Metanephros (tissue), 2 donors: ENCODE results near the genes UMOD and SDR42E2.

- RAMPAGE, long total RNA: no peak
Measured at GRCh38 chr16:19885982-19886325, 1.3 kb upstream of the GPRC5B start.

- RAMPAGE, long total RNA: no peak
Measured at GRCh38 chr16:20352621-20353022, at the start of gene UMOD. Gene UMOD (minus strand): TSS chr16:20352715.

DNA sequence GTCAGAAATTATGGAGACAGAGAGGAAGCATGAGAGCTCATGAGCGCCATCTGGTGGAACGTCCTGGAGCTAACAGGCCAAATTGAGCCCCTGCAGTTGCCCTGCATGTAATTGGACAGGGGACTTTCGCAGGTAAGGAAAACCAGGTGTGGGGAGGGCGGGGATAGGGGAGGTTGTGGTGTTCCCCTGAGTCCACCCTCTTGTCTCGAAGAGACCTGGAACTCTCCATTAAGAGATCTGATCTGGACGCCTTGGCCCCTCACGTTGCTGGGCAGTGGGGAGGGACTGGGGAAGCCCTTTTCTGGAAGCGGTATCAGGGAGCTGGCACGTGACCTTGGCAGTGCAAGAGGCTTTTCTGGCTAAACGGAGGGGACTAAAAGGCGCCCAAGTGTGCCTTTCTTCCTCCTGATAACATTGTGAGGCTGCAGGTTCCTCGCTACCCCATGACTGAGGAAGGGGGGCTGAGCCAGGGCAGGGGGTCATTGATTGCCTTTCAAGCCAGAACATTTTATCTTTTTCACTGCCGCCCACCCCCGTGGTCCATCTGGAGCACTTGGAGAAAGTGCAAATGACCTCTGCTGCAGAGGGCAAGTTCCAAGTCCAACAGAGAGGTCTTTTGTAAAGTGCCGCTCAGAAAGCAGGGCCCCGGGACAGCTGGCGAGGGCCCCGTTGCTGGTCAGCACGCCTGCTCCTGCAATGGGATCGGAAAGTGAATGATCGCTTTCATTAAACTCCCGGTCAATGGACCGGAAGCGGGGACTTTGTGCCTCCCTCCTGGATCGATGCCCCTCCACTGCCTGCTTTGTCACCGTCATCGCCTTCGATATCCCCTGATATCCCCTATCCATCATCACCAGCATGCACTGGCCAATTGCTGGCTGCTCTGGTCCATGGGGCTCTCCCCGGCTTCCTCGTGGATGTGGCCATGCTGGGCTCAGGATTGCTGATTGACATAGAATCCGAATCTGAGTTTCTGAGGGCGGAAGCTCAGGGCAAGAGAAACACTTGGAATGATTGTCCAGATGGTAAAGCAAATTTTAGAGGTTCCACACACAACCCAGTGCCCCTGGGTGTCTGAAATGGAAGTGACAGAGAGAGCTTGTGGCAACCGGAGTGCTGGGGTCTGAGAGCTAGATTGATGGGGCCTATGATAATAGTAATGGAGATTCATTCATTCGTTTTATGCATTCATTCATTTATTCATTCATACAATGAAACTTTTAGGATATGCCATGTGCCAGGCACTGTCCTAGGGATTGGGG lies 18.2 kb downstream of the PDILT start:
- RAMPAGE, long total RNA: no peak

DNA sequence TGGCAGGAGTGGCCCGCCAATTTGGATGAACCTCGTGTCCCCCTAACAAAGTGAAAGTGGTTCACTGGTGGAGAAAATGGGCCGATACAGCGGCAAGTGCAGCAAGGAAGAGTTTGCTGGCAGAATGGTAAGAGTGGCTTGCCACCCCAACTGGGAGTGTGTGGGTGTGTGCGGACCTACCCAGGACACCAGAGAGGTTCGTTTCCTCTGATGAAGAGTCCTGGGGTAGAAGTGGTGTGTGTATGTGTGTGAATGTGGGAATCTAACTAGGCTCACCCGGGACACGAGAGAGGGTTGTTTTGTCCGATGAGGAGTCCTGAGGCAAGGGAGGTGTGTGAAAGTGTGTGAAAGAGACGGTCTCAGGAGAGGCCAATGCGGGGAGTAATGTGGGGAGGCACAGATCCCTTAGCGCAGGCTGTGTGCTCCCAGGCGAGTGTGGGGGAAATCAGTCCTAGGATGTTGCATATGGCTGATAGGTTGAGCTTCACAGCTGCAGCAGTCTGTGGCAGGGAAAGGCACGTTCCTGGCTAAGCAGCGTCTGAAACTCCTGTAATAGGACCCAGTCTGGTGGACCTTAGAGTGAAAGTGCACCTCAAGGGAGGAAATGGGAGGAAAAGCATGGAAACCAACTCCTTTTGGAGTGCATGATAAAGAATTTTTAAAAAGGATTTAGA lies 22.4 kb downstream of the ACSM1 start:
- RAMPAGE, long total RNA: no peak

- RAMPAGE, long total RNA: no peak
Measured at GRCh38 chr16:20693926-20694451, 3.5 kb downstream of the ACSM1 start.

DNA sequence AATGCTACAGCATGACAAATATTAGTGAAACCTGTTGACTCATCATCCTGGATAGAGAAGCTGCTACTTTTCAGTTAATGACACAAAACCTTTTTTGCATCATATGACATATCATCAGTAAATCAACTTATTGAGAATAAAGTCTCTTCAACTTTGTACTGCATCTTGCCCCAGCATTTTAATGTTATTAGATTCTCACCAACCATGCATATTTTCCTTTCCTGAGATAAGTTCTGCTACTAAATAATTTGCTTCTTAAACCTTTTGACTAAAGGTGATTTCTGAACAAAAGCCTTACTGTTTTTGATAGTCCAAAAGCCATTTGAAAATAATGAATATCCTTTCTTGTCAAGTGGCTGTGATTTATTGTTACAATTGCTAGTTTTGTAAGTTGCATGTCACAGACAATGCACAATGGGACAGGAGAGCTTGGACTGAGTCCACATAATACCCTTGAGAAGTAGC lies 5.9 kb downstream of the THUMPD1 start:
- RAMPAGE, long total RNA: no peak

DNA sequence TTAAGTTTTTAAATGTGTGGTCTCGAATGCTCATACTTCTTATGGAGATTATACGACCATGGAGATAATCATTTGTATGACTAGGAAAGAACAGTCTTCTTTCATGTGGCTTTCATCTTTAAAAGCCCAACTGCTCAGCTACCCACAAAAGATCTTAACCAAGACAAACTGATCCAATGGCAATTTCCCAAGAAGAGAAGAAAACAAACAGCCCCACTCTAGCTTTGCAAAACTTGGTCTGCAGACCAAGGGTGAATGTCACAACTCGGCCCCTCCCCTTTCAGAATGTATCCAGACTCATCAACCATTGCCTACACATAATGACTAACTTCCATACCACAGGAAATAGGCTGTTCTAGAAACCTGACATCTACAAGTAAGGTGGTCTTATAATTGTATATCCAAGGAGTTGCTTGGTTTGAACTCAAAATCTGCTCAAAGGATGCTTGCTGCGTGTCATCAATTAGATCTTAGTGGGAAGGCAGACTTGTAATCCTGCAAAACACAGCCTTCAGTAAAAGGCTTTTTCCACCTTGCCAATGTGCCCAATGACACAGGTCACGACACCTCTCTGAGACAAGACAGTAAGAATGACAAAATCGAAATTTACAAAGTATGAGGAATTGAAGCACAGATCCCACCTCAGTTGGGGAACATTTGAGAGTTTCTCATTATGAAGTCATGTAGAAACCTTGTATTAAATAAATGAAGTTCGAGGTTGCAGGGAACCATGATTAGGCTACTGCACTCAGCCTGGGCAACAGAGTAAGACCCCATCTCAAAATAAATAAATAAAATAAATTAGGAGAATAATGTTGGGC lies 15.8 kb downstream of the DCUN1D3 start:
- RAMPAGE, long total RNA: no peak

DNA sequence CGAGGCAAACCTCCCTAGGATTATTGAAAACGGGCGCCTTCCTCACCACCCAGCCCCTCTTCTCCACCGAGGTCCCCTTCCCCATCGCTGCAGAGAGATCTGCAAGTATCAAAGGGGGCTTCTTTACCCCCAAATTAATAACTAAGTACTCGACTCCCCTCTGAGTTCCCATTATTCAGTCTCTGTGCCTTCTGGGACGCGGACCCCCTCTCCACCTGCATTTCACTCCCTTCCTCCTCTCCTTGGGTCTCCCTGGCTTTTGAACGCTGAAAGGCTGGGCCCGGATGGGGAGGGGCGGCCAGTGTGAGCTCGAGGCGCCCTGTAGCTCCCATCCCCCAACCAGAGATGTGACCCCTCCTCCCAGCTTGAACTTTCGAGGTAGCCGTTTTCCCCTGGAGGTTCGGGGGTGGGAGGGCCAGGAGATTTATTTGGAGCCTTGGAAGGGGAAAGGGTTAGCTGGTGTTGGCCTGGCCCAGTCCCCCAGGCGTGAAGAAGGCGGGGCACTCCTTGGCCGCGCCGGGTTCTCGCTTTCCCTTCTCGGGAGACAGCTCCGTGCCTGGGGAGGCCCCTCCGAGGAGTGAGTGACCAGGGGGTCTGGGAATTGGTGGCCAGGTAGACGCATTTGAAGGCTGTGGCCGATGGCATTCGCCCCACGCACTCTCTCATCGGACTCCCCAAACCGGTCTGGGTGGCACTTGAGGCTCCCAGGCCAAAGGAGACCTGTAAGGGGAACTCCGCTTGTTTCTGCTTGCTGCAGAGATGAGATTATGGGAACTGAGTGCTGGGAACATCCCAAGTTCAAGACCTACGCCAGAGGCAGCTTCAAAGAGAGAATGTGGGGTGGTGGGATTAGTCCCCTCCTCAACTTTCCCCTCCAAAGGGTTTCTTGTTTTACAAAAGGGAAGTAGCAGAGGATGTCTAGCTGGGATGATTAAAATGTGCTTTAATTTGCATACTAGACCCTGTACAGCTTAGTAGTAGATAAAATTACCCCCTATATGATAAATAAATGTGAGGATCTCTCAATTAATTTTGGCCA lies 955 bp downstream of the LDAF1 start:
- RAMPAGE, long total RNA: no peak

DNA sequence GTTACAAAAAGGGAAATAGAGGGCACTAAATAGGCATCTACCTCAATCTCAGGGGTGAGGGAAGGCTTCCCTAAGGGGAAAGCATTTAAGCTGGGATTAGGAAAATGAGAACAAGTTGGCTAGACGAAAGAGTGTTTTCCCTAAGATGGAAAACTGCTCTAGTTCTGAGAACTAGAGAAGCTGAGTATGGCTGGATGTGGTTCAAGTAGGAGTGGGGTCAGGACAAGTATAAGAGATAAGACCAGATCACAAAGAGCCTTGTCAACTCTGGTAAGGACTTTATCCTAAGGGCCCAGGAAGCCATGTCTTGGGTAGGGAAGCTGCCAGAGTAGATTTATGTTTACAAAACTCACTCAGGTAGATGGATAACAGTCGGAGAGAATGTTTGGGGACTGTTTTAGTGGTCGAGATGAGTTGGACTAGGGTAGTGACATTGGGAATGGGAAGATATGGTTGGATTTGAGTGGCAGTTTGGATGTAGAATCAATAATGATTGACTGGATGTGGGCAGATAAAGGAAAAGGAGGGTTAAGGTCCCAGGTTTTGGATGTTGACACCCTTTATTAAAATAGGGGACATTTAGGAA lies 1.8 kb downstream of the ANKS4B start:
- RAMPAGE, long total RNA: no peak

DNA sequence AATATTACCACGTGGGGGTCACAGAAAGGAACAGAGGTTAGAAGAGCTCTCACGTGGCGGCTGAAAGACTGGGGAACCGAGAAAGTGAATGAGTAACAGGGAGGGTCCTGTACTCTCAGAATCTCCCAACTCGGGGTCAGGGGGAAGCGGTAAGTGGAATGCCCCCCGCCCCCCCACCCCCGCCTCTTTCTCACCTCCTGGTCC lies 98.2 kb upstream of the METTL9 start:
- RAMPAGE, long total RNA: no peak

GRCh38 chr16:21508949-21509521 lies 90.3 kb upstream of the METTL9 start:
- RAMPAGE, long total RNA: no peak

DNA sequence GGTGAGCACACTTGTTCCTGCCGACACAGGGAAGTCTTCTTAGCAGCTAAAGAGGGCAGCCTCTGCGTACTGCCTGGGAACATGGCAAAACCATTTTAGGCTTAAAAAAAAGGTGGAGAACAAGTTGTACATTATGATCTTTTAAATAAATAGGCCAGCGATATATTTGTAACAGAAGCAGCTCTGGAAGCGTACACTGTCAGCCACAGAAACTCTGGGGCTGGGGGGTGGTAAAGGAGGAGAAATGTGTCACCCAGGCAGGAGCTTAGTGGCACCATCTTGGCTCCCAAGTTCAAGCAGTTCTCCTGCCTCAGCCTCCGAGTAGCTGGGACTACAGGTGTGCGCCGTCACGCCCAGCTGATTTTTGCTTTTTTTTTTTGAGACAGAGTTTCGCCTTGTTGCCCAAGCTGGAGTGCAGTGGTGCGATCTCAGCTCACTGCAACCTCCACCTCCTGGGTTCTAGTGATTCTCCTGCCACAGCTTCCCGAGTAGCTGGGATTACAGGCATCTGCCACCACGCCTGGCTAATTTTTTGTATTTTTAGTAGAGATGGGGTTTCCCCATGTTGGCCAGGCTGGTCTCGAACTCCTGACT lies 82.2 kb upstream of the METTL9 start:
- RAMPAGE, long total RNA: no peak

GRCh38 chr16:21599921-21600421 lies 594 bp downstream of the METTL9 start:
- RAMPAGE, long total RNA: no peak

DNA sequence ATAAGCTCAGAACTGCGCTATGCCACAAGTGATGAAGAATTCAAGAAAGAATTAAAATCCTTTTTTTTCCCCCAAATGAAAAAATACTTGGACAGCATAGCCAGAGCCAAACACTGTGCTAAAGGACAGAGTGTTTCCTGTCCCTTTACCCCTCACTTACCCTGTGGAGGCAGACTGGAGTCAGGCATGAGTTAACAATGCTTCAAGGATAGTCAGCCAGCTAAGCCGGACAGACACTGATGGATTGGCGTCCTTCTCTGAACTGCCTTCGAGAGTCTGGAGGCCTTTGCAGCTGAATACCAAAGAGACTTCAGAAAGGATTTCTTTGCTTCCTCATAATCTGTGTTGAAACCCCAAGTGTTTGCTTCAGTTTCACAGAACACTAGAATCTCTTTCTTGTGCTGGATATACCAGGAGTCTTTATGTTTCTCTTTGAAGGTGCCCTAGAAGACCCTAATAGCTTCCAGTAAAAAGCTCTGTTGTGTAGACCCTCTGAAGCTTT lies 4.6 kb downstream of the METTL9 start:
- RAMPAGE, long total RNA: no peak

GRCh38 chr16:21644660-21645030 lies 7.8 kb downstream of the IGSF6 start:
- RAMPAGE, long total RNA: no peak

DNA sequence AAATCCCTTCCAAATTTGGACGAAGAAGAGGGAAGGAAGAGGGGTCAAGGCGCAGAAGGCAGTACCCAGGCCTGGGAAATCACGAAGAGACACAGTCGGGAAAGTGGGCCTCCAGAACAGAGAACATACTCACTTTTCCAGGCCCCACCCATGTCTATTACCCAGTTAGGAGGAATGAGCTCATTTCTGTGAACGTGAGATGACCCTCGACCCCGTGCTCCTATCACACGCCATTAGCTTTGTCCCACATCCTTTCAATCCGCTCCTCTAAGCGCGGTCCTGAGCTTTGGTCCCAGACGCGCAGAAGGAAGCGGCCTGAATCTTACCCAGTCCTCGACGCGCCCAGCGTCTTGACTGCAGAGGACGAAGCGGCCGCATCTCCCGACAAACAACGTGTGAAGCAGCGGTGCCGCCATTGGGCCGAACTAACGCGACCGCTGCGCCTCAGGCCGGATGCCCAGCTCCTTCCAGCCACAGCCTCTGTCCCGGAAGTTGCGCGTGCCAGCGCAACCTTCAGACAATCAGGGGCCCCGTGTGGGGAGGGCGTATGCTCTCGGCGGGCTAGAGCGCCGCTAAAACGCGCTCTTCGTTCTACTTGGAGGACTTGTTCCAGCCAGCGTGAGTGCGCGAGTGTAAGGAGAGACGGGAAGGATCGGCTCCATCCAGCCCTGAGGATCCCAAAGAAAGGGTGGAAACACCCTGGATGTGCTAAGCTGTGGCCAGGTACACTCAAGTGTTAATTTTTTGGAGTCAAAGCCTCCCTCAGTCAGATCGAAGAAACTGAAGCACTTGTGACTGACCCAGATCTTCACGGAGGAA lies 37.4 kb downstream of the NPIPB4 start:
- RAMPAGE, long total RNA: no peak

GRCh38 chr16:22026801-22027088 lies 18.8 kb downstream of the MOSMO start:
- RAMPAGE, long total RNA: no peak

GRCh38 chr16:22037982-22038543 lies 30.2 kb downstream of the MOSMO start:
- RAMPAGE, long total RNA: no peak

DNA sequence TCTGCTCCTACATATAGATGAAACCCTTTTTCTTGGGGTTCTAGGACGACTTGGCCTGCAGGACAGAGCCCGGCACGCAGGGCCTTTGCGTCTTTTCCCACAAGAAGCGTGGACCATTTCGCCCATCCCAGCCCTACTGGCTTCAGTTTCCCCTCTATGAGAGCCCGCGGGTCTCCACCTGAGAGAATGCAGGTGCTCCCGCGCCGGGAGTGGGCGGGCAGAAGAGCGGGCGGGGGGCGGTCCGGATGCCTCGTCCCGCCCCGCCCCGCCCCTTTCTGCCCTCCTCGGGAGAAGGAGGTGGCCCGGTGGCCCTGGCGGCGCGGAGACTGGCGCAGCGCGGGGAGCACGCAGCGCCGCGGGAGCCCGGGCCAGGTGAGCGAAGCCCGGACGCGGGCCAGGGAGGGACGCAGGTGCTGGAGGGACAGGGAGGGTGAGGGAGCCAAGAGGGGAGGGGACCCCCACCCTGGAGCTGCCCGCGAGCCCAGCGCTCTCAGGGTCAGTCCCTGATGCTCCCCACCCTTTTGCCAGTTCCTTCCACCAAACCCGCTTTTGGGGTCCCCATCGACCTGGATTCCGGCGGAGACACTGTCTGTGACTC lies at the start of gene SDR42E2:
Gene SDR42E2, plus strand, starts transcription at position 314 of the 598 bp plus-strand sequence.
- RAMPAGE, long total RNA: no peak

DNA sequence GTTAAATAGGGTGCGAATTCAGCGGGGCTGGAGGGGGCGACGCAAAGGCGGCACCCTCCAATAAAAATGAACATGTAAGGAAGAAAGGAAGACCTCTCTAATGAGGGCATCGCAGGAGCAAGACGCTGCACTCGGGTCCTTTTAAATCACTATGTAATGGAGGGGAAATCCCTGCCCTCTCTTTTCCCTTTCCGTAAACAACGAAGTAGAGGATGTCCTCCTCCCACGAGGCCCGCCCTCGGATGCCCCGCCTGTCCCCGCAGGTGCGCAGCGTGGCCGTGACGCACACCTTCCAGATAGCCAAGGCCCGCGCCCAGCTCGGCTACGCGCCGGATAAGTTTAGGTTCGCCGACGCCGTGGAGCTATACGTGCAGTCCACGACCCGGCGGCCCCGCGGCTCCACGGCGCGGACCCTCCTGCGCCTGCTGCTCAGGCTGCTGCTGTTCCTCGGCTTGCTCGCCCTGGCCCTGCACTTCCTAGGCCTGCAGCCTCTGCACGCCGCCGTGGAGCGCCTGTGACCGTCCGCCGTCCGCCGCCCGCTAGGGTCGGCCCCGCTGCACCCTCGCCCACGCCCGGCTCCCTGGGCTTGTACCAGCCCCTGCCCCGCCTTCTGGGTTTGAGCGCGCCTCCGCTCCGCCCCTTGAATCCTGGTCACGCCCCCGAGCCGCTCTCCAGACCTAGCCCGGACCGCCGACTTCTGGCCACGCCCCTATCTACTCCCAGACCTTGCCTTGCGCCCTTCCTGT lies 16.0 kb upstream of the EEF2K start:
- RAMPAGE, long total RNA: no peak